Cytotoxic T cell (primary cell): ENCODE measurements around a stretch of chr2.

GRCh38 chr2:235433806-235434478 is 59.9 kb upstream of the AGAP1 start:
- PRO-cap, 2 experiments, result no peak in any of the 2 experiments

GRCh38 chr2:235495821-235496981 is 2.4 kb downstream of the AGAP1 start:
- PRO-cap, 2 experiments, result no peak in any of the 2 experiments

DNA sequence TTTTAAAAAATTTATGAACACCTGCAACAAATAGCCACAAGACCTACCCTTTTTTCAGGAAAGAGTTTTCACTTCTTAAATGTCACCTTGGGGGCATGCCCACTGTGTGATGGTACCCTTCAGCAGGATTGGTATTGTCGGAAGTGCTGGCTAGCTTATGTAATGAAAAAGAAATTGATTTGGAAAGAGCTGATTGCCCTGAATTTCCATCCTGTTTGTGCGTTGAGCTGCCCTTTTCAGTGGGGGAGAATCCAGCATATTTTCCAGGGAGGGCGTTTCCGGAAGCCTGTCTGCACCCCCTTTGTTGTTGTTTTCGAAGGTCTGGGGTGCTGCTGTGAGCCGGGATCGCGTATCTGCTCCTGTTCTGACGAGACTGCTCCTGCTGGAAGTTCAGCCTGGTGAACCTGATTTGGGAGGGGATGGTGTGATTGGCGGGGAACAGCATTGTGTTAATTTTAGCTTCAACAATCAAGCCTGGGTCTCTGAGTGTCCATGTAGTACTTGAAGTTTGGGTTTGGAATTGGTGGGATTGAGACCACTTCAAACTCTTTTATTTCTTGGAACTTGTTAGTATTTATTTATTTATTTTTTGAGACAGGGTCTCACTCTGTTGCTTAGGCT is 9.3 kb downstream of the AGAP1 start:
- PRO-cap, 2 experiments, result no peak in any of the 2 experiments

- PRO-cap, 2 experiments, result no peak in any of the 2 experiments
Observed at GRCh38 chr2:235518248-235518901, 24.5 kb downstream of the AGAP1 start.

DNA sequence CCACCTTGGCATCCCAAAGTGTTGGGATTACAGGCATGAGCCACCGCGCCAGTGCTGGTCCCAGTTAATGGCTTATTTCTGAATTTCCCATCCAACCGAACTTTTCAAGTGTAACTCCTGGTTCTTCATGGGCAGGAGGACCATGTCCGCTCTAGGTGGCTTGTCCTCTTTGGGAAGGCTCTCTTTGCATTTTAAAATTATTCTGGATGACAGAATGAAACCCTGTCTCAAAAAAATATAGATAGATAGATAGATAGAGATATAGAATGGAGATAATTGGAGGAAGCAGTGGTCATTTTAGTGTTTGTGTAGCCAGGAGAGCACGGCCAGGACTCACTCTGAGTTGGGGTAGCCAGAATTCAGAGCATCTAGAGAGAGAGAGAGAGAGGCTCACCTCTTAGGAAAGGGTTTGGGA is 95.6 kb downstream of the AGAP1 start:
- PRO-cap, 2 experiments, result no peak in any of the 2 experiments

DNA sequence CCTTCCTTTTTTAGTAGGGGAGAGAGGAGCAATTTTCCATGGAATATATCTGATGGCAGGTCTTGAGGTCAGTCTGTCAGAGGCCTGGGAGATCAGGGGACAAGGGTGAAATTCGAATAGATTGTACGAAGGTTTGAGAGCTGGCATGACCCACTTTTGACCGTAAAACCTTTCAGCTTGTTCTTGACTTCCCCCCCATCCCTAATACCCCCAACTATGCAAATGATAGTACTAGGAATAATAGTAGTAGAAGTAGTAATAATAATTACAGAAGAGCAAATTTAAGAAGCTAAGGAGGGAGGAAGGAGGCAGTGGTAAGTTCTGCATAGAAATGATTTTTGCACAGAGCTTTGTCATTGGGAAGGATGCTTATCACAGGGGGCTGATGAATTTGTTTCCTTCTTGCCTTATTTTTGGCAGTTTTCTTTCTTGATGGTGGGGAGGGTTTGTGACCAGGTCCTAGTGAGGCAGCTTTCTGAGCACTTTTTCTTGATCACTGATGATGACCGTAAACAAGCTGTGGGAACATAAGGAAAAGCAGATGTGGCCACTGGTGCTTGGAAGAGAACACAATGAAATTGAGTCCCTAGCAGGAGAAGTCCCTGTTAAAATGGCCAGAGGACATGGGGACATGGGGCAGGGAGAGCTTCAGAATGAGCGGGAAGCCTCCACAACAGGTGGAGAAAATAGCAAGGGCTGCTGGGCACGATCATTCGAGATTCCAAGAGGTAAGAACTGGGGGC is 115.1 kb downstream of the AGAP1 start:
- PRO-cap, 2 experiments, result no peak in any of the 2 experiments

- PRO-cap, 2 experiments, result no peak in any of the 2 experiments
Observed at GRCh38 chr2:235659864-235660487, 166.1 kb downstream of the AGAP1 start.

DNA sequence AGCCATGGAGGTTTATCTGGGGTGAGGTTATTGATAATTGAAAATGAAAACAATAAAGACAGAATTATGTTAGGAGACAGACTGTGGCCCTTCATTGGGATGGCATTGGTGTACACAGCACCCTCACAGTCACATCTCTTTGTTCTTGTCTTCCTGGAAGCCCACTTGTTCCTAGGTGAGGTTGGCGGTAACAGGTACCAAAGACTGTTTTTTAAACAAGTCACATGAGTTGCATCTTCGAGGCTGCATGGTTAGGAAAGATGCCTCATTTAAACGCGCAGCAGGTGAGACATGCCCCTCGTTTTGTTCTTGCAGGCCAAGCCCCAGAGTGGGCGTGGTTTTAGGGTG is 175.2 kb downstream of the AGAP1 start:
- PRO-cap, 2 experiments, result no peak in any of the 2 experiments

- PRO-cap, 2 experiments, result no peak in any of the 2 experiments
Observed at GRCh38 chr2:235824899-235825310, 331.1 kb downstream of the AGAP1 start.

DNA sequence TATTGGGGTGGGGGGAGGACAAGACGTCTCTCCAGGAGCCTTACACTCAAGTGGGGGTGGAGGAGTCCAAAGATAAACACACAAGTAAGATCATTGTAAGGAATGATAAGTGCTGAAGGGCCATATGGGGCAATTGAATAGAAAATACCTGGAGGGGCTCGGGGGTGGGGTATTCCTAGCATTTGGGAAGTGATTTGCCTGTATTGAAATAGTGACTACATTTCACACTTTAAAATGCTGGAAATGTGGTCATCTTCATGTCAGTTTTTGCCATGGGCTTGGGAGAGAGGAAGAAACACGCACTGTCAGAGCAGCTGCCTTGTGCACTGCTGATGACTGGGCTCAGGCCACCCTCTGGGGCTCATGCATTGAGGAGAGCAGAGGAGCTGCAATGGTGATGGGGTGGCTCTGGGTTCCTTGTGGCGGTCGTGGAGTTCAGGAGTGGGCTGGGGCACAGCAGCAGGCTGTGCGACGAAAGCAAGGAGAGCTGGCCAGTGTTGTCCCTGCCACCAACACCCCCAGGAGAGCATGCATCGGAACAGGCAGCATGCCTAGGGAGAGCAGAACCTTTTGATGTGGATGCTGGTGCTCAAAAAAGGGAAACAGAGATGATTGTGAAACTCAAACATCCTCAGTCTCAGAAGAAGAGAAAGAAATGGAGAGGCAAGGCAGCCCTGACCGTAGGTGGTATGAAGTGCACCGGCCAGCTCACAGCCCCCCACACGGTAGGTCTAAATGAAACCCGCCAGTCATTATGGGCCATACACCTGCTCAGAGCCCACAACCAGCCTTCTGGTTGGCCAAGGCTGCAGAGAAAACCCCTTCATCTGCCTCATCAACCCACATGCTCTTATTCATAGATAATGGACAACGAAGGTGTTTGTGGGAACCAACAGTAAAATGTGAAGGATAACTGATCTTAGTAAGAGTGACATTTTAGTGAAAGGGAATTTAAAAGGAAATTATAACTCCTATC is 253.6 kb downstream of the GBX2 start:
- PRO-cap, 2 experiments, result no peak in any of the 2 experiments

GRCh38 chr2:235975660-235976708 is 192.2 kb downstream of the GBX2 start:
- PRO-cap, 2 experiments, result no peak in any of the 2 experiments

- PRO-cap, 2 experiments, result no peak in any of the 2 experiments
Observed at GRCh38 chr2:236036493-236036754, 131.8 kb downstream of the GBX2 start.

- PRO-cap, 2 experiments, result no peak in any of the 2 experiments
Observed at GRCh38 chr2:236545018-236545580, 24.5 kb upstream of the ACKR3 start.

- PRO-cap, 2 experiments, result no peak in any of the 2 experiments
Observed at GRCh38 chr2:236574306-236574881, 4.8 kb downstream of the ACKR3 start.

DNA sequence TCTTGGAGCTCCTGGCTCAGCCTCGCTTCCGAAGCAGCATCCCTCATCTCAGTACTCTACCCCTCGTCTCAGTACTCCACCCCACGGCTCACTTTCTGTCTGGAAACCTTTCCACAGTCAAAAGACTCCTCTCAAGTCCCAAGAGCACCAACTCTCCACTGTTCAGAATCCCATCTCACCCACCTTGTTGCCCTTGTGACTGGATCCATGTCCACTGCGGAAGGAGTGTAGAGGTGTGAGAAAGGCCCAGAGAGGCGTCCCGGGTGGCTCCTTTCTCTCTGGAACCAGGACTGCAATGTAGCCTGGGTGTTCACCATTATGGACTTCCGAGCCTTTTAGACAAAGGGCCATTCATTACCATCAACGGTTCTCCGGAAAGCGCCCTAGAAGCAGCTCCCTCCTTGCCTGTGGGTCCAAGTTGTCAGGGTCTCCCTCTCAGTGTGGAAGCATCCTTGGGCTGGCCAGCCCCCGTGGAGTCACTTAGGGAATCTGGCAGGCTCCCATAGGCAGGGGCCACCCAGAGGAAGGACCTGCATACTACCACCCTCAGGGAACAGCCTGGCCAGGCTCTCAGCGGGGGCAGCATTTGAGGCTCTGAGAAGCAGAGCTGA is 56.6 kb downstream of the ACKR3 start:
- PRO-cap, 2 experiments, result no peak in any of the 2 experiments

DNA sequence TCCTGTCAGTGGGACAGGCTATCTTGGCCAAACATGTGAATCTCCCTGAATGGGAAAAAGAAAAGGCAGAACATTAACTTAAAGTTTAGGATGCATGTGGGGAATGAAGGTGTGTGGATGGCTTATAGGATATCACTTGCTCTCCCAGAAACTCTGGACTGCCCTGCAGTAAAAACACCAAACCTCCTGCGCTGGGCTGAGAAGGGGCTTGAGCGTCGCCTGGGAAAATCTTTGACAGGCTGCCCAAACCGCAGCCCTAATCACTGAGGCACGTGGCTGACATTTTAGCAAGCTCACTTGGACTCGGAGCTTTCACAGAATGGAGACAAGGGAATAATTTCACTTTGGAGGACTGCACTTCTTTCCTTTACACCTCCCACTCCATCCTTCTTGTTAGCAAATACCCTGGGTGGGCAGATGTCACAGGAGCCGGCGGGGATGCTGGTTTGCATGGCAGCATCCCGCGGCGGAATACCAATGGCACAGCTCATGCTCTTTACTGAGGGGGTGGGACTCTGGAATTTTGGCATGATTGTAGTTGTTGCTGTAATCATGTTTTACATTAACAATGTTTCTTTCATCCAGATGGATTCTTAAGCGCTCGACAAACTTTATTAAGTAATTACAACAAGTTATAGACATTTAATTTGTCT is 94.0 kb downstream of the ACKR3 start:
- PRO-cap, 2 experiments, result no peak in any of the 2 experiments

GRCh38 chr2:236731853-236732641 is 162.4 kb downstream of the ACKR3 start:
- PRO-cap, 2 experiments, result no peak in any of the 2 experiments

DNA sequence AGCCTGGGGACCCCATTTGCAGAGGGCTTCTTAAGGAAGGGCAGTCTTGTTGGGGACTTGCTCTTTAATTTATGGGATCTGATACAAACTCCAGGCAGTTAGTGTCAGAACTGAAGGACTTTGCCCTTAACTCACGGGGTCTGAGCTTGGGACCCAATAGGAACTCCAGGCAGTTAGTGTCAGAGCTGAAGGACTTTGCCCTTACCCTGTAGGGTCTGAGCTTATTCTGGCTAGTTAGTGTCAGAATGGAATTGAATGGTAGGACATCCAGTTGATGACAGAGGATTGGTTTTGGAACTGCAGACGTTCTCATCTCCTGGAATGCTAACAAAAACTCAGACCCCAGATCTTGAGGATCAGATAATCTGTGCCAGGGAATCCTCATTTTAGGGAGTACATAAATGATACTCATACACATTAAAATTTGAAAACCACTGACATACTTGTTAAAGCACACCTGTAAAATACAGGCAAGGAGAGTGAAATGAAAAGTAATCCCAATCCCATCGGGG is 256.8 kb upstream of the COPS8 start:
- PRO-cap, 2 experiments, result no peak in any of the 2 experiments

- PRO-cap, 2 experiments, result no peak in any of the 2 experiments
Observed at GRCh38 chr2:236859826-236860463, 225.7 kb upstream of the COPS8 start.

GRCh38 chr2:237024933-237025576 is 60.6 kb upstream of the COPS8 start:
- PRO-cap, 2 experiments, result no peak in any of the 2 experiments